ENCODE measurements around a stretch of chr20.

GRCh38 chr20:50707507-50707910 lies 16.2 kb upstream of the RIPOR3 start:
- PRO-cap, result no peak

- PRO-cap, result no peak
Observed at GRCh38 chr20:50727361-50727560, 4.1 kb upstream of the PARD6B start.

- PRO-cap, result unidirectional peak, minus-strand start at chr20:50728110
Observed at GRCh38 chr20:50727844-50728540, 3.4 kb upstream of the PARD6B start.

GRCh38 chr20:50761352-50762389 lies 30.3 kb downstream of the PARD6B start:
- PRO-cap, result unidirectional peak, minus-strand start at chr20:50761496; bidirectional peak, plus-strand start at chr20:50761984, minus-strand start at chr20:50761747; unidirectional peak, minus-strand start at chr20:50762303

GRCh38 chr20:50856305-50856752 lies 61.5 kb downstream of the BCAS4 start:
- PRO-cap, result no peak

DNA sequence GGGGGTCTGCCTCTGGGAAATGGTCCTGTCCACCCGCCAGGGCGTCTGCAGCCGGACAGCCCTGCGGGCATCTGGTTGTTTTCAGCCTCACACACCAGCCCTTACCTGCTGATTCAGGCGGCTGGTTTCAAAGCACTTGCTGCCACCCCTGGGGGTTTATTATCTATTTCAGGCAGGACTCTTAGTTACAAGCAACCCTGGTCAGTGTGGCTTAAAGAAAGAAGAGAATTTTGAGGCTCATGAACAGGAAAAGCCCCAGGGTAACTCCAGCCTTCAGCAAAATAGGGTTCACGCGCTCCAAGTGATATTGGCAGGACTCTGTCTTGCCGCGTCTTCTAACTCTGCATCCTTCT lies 59.9 kb downstream of the ADNP start:
- PRO-cap, result no peak

- PRO-cap, result no peak
Observed at GRCh38 chr20:50922154-50922888, 8.9 kb downstream of the ADNP start.

GRCh38 chr20:50955110-50955337 lies 3.3 kb downstream of the DPM1 start:
- PRO-cap, result no peak

GRCh38 chr20:50992808-50993297 lies 30.1 kb downstream of the KCNG1 start:
- PRO-cap, result no peak

DNA sequence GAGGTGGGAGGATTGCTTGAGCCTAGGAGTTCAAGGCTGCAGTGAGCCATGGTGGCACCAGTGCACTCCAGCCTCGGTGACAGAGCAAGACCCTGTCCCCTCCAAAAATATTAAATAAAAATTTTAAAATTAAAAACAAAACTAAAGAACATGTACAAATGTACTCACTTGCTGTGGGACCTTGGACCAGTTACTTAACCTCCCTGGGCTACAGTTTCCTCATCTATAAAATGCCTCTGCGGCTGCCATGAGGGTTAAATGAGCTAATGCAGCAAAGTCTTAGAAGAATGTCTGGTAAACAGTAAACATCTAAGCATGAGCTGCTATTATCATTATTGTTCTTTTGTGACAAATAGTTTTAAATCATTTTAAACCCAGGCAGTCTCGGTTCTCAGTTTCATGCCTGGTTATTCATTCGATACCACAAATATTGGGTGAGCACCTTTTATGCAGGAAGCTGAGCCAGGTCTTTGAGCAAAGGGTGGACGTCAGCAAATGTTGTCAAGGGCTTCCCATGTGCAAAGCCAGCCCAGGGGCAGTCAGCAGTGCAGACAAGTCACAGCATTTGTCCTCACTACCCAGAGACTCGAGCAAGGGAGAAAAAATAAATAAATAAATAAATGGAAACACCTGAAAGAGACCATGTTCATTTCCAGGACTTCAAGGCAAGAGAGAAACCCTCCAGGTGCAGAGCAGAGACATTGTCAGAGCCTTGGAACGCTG lies 128.7 kb downstream of the NFATC2 start:
- PRO-cap, result no peak

DNA sequence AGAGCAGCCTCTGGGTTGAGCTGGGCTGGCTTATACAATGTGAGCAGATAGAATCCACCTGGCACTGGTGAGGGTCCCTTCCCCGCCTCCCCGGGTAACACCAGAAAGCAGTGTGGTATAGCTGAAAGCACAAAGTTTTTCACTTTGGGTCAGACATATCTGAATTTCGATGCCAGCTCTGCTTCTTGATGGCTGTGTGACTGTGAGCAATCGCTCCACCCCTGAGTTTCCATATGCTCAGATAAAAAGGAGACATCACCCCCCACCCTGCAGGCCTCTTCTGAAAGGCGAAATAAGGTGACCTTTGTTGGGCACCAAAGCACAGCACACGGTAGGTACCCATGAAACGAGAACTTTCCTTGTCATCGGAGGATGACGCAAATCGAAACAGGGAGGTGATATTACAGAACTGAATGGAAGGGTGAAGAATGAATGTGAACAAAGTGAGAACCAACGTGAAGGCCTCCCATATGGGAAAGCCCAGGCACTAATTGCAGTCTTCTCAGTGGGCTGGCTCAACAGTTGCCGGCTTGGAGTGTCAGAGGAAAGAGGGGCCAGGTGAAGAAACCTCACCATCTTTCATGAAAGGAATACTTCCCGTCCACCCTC lies 61.9 kb downstream of the NFATC2 start:
- PRO-cap, result no peak

GRCh38 chr20:51697018-51697718 lies 71.0 kb downstream of the ATP9A start:
- PRO-cap, result no peak

GRCh38 chr20:52490842-52491162 lies 299.2 kb upstream of the ZFP64 start:
- PRO-cap, result no peak

GRCh38 chr20:52616450-52617036 lies 355.6 kb upstream of the TSHZ2 start:
- PRO-cap, result no peak

GRCh38 chr20:53034446-53035429 lies 62.6 kb downstream of the TSHZ2 start:
- PRO-cap, result no peak

DNA sequence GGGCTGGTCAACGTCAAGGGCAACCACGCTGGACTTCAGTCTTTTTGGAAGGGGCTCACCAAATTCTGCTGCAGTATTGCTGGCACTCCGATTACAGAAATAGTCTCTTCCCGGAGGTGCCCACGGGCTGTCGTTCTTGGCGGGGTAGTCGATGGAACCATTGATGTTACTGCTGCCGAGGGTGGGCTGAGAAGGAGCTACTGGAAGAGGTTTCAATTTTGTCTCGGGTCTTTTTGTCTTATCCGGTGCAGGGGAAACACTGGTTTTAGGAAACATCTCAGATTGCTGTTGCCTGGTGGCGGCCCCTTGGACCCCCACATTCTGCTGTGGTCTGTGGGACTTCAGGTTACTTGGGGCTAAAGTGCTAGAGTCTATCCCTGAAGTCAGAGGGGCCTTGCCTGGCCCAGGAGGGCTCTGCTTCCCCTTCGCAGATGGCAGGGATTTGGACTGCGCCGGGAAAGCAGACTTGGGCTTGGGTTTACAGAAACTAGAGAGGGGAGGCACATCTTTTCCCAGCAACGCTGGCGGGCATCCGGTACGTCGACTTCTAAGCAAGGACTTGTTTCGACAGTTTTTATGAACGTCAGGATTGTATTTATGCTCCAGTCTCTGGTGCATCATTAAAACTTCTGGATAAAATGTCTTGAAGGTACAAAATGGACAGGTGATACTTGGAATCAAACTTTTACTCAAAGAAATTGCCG lies 17.5 kb downstream of the ZNF217 start:
- PRO-cap, result no peak

- PRO-cap, result no peak
Observed at GRCh38 chr20:53578685-53579761, 14.6 kb downstream of the ZNF217 start.

GRCh38 chr20:53579762-53580417 lies 13.7 kb downstream of the ZNF217 start:
- PRO-cap, result no peak

DNA sequence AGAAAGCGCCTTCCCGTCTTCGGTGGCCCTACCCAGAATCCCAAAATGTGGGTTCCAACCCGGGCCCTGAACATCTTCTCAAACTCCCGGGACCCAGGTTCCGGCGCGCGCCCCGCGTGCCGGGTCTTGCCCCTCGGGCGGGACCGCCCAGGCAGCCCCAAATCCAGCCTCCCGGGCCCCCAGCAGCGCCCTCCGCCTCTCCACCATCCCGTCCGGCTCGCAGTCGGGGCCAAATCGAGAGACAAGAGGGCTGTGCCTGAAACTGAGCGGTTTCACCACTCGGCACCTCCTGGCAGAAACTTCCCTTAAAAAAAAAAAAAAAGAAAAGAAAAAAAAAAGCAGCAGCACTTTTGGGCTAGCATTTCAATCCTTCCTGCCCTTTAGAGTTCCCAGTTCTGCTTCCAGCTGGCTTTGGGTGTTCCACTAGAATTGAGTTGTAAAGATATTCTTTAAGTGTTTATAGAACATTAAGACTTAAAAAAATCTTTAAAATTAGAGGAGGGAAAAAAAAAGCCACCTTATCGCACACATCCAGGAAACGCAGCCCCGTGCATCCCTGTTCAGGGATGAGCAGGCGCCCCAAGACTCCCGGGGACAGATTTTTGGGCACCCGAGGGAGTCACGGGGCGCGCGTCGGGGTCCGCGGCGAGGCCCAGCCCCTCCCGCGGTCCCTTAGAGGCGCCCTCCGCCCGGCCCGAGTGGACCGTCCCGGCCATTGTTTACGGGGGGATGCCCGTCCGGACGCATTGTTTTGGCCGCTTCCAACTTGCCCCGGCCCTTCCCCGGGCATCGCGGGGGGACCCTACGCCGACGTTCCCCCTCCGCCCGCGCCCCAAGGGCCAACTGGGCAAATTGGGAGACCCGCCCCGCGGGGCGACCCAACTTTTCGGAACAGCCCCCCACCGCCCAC lies 854 bp downstream of the ZNF217 start:
- PRO-cap, result bidirectional peak, plus-strand start at position 188 of the sequence, minus-strand start at position 236 of the sequence

DNA sequence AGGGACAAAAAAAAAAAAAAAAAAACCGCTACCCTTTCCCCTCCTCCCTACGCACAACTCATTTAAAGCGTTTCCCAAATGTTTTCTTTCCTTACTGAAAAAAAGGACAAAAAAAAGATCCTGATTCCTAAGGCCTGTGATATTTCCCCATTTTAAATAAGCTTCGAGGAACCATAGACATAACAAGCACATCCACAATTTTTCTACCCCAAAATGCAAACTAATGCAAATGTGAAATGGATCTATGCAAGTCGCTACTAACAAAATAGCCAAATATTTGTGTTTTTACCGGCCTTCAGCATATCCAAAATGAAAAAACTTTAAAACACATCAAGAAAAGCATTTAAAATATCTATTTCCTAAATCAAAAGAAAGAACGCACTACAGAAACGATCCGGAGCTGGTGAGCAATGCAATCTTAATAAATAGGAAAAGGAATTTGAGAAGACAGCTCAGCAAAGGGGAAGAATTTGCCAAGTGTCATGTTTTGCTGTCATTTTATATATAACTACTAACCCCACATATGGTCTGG lies 1.5 kb upstream of the ZNF217 start:
- PRO-cap, result no peak

All from left lung (tissue), 1 donor.